ENCODE measurements around the genes ATOH8, CHMP3 and RNF103.

DNA sequence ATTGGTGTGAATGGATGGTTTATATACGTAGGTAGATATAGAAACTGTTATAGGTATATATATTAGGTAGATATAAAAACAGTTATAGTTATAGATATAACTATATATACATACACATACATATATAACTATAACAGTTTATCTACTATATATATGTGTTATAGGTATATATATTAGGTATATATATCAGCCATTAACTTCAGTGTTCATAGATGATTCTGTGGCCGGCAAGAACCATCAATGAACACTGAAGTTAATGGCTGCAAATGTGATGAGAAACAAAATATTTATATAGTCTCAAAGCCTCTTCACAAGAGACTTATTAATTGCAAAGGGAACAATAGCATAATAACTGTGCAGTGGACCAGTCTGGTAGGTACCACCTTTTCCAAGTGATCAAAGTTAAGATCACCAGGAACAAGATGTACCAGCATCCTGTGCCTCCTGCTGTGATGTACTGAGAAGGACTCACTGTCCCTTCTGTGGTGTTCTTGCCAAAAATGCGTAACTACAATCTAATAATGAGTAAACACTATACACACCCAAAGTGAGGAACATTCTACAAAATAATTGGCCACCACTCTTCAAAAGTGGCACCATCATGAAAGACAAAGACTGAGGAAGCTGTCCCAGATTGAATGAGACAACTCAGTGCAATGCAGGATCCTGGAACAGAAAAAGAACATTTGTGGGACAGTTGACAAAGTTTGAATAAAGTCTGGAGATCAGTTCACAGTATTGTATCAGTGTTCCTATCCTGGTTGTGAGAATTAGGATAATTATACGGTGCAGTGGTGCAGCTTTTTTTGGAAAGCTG, 14.4 kb downstream of the GNLY start:
- RRBS = no CpG with 5 or more reads among the region's 4 CpGs

- RRBS = no CpG with 5 or more reads among the region's 2 CpGs
Observed at GRCh38 chr2:85725492-85725920, 28.3 kb upstream of the ATOH8 start.

- RRBS = 28% methylated on average over 54 of the region's 84 CpGs
Observed at GRCh38 chr2:85753290-85754199, at the start of gene ATOH8. TSS of gene ATOH8 (plus strand) at chr2:85753991.

DNA sequence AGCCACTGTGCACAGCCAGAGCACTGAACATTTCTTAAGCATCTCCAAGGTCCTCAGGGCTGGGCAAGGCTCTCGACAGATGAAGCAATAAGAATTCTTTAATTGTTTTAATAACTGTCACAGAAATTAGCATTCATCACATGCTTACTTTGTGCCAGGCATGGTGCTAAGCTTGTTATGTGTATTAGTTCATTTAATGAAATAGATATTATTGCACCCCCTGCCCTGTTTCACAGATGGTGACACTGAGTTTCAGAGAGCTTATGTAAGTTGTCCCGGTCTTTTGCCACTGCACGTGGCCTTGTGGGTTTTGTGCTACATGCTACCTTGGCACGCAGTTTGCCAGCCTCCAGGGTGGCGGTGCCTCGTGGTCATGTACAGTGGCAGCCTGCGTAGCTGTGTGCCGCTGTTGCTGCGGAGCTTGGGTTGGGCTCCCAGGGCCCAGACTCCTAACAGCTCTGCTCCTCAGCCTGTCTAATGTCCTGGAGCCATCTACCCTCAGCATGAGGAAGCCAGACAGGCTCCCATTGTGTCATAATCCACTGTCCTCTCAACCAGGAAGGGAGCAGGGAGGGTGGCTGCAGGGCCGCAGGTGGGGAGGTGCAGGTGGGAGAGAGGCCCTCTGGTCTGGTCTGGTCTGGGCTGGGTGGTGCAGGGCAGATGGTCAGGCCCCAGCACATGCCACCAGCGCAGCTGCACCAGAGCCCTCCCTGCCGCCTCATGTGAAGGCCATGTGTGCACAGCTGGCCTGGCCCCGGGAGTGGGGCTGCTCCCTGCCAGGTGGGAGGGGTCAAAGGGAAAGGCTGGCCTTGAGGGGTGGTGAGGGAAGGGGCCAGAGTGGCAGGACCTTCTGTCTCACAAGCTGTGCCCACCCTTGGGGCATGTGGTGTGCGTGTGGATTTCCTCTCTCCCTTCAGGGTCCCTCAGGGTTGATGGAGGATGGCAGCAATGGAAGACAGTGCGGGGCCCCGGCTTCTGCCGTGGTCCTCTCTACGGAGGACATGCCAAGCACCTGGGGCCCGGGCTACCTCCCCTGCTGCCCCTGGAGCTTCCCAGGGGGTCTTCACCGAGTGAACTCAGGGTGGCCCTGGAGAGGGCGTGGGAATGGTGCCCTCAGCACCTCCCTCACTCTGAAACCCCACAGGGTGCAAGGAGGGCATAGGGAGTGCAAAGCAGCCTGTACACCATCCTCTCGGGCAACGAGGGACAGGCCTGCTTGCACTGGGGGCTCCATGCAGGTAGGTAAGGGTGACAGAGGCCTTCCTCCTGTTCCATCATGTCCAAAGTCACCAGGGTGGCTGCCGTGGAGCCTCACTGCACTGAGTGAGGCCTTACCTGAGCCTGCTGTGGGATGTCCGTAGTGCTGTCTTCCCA, 4.8 kb downstream of the ATOH8 start:
- RRBS = 93% methylated on average over 4 of the region's 25 CpGs

DNA sequence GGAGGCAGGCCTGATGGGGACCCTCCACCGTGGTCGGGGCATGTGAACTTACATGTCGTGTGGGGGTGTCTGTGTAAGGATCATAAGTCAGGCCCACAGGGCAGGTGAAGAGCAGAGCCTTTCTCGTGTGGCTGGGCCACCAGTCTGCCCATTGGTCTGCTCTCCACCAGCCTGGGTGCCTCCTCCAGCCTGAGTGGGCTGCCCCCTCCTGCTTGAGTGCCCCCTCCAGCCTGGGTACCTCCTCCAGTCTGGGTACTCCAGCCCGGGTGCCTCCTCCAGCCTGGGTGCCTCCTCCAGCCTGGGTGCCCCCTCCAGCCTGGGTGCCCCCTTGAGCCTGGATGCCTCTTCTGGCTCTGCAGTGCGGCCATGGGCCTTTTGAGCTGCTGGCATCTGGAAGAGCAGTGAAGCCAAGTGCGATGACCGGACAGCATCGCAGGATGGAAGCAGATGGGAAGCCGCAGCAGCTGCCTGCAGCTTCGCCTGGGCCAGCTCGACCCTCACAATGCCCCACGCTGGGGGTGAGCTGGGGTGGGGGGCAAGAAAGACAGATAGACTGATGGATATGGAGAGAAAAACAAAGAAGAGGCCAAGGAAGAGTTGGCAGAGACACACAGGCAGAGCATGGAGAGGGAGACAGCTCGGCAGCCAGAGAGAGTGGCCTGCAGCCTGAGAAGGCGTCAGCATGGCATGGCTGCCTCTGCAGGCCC, 25.1 kb downstream of the ATOH8 start:
- RRBS = no CpG with 5 or more reads among the region's 15 CpGs

DNA sequence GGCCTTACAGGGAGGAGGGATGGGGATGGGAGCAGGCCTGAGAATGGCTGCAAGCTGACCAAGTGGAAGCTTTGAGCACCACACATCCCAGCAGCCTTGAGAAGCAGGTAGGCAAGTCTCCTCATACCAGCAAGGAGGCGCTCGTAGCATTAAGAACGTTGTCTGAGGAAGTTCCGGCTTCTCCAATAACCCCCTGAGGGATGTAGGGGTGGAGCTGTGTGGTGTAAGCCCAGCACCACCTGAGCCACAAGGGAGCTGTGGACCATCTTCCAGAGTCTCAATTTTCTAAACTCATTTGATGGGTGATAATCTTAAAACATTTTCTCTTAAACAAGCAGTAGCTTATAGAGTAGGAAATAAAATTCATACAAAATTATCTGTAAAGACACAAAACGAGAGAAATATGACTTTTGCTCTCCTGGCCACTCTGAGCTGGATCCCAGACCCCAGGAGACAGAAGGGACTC, 50.6 kb downstream of the ST3GAL5 start:
- RRBS = no CpG with 5 or more reads among the region's 5 CpGs

GRCh38 chr2:85852890-85853539, 35.8 kb downstream of the ST3GAL5 start:
- RRBS = no CpG with 5 or more reads among the region's 15 CpGs

- RRBS = no CpG with 5 or more reads among the region's 14 CpGs
Observed at GRCh38 chr2:85886373-85887105, 2.3 kb downstream of the ST3GAL5 start.

DNA sequence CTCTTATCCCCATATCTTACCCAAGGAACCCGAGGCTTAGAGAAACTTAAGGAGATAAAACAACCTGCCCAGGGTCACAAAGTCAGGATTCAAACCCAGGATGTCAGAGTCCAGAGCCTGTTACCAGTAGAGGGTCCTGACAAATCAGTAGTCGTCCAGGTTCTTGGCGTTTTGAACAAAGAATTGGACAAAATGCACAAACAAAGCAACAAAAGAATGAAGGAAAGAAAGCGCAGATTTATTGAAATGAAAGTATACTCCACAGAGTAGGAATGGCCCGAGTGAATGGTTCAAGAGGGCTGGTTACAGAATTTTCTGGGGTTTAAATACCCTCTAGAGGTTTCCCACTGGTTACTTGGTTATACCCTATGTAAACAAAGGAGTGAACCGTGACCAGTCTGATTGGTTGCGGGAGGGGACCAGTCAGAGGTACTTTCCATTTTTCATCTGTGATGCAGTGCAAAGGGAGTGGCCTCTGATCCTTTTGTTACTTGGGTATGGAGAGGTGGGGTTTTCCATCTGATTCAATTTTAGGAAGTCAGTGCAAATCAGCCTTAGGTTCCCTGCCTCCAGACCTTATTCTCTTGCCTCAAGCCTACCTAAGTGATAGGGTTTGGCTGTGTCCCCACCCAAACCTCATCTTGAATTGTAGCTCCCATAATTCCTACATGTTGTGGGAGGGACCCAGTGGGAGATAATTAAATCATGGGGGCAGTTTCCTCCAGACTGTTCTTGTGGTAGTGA, 5.7 kb upstream of the ST3GAL5 start:
- RRBS = no CpG with 5 or more reads among the region's 7 CpGs

GRCh38 chr2:85954831-85955730, 66.3 kb upstream of the ST3GAL5 start:
- RRBS = no CpG with 5 or more reads among the region's 11 CpGs

DNA sequence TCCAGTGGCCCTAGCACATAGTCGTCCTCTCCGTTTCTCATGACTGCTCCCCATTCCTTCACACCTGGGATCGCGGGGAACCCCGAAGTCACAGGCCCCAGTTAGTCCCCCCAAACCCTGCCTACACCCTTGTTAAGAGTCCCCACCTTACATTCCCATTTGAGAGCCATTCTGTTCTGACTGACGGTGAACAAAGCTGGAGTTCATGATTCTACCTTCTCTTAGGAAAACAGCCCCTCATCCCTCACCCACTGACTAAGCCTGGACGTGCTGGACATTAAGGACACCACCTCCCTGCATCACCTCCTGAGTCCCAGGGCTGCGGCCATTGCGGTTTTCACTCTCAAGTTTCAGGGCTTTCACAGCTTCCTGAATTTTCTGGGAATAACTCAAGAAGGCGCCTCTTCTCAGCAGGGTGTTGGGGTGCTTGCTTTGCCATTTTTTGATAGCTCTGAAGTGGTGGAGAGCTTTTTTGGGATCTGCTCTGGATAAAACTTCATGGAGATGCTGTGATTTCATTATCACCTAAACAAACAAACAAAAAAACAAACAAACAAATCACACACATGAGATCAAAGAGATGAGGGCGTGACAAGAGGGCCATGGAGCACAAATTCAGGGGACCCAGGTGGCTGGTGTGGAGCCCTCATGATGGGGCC, 62.9 kb downstream of the POLR1A start:
- RRBS = no CpG with 5 or more reads among the region's 11 CpGs

DNA sequence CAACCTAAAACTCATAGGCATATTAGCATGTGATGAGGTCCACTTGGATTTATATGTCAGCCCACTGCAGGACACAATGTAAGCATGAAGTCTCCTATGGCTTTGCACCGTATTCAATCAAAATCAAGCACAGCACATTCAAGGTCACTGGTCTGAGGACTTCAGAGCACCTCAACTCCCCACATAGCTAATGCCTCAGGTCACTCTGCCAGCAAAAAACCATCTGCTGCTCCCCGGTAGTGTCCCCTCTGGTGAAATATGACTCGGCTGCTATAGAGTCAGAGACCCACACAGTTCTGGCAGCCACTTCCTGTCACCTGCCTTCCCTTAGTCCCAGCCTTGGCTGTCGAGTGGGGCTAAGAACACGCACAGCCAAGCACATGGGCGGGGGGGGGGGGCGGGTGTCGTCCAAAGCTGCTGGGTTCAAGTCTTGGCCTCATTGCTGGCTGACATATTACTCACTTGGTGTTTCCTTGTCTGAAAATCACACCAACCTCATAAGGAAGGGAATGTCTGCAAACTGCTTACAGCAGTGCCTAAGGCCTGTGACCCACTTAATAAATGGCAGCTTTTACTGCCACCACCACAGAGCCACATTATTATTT, 37.6 kb downstream of the POLR1A start:
- RRBS = no CpG with 5 or more reads among the region's 8 CpGs

- RRBS = no CpG with 5 or more reads among the region's 16 CpGs
Observed at GRCh38 chr2:86251701-86252645, 52.7 kb downstream of the MRPL35 start.

GRCh38 chr2:86290514-86290801, 47.0 kb downstream of the REEP1 start:
- RRBS = no CpG with 5 or more reads among the region's 4 CpGs

DNA sequence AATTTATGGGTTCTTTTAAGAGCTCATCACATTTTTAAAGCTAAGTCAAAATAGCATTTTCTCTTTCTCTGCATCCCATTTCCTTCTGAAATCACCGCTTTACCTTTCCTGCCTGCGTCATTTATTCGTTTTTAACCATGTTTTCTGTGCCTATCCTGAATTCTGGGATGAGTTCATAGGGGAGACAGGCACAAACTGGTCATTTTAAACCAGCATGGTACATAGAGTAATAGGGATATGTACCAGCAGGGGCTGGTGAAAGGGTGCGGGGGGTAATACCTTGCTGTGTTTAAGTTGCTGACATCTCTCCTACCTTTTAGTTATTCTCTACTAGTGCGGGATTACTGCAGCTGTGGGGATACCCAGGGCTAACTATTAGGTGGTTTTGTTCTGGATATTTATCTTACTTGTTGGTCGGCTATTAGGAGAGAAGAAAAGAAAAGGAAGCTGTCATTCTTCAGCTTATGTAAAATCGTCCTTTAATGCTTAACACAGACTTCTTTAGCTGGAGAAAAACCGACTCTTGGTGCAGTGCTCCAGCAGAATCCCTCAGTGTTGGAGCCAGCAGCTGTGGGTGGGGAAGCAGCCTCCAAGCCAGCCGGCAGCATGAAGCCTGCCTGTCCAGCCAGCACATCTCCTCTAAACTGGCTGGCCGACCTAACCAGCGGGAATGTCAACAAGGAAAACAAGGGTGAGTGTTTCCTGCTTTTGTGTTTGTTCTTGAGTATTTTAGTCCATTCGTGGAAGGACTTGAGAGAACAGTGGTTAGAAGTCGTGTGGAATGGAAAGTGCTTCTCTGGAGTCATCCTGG, 38.7 kb downstream of the KDM3A start:
- RRBS = no CpG with 5 or more reads among the region's 13 CpGs

GRCh38 chr2:86562528-86563772, at the start of gene CHMP3:
TSS of gene CHMP3 (minus strand) at chr2:86563443.
- RRBS = 0% methylated on average over 6 of the region's 76 CpGs

GRCh38 chr2:86603672-86604120, 20.0 kb downstream of the RNF103 start:
- RRBS = no CpG with 5 or more reads among the region's 3 CpGs

- RRBS = 1% methylated on average over 29 of the region's 47 CpGs
Observed at GRCh38 chr2:86623721-86624102, at the start of gene RNF103. TSS of gene RNF103 (minus strand) at chr2:86623865.

DNA sequence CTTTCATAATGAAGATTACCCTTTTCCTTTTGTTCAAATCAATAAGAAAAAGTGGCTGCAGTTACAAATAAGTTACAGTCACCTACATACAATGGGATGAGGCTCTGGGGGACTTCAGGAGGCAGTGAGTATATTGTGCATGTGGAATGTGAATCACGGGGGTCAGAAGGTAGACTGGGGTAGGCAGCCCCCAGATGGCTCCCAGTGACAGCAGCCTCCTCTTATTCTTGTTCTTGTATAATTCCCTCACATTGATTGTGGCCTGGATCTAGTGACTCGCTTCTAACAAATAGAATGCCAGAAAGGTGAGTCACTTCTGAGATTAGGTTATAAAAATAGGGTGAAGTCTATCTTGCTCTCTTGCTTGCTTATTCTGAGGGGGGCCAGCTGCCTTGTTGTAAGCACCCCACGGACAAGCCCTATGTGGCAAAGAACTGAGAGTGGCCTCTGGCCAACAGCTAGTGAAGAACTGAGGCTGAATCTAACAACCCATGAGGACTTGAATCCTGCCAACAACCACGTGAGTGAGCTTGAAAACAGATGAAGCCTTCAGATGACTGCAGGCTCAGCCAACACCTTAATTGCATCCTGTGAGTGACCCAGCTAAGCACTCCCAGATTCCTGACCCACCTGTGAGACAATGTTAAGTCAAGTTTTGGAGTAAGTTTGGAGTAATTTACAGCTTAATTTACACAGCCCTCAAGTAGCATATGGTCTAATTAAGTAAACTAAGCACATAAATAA, 15.6 kb upstream of the RMND5A start:
- RRBS = no CpG with 5 or more reads among the region's 4 CpGs

All from PFSK-1 (cell line).